Measurements from ENCODE around the genes CD1B, CD1E, OR6Y1, PYDC5, IFI16, IGSF9, ATP1A4 and NHLH1.

DNA sequence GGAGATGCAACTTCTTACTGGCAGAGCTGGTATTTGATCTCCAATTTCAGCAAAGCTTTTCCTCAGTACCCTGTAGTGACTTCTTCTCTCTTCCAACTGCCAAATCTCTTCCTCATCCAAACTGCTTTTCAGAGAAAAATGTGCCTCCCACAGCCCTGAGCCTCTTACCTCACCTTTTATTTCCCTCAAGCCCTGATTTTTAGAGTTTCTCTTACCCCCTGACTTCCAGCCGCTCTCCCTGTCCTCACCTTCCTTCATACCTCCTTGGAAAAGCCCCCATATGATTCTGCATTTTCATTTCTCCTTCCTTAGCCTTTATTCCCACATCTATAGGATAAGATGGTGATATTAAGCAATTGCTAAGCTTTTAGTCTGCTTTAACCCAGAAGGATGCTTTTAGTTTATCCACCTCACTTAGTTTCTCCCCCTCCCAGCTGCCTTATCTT, at the start of gene CD1B:
CD1B (minus strand) TSS at position 101 of the 446 bp plus-strand sequence.
- PRO-cap, result no peak

GRCh38 chr1:158353616-158354029, at the start of gene CD1E:
CD1E (plus strand) TSS chr1:158353894.
- PRO-cap, result no peak

DNA sequence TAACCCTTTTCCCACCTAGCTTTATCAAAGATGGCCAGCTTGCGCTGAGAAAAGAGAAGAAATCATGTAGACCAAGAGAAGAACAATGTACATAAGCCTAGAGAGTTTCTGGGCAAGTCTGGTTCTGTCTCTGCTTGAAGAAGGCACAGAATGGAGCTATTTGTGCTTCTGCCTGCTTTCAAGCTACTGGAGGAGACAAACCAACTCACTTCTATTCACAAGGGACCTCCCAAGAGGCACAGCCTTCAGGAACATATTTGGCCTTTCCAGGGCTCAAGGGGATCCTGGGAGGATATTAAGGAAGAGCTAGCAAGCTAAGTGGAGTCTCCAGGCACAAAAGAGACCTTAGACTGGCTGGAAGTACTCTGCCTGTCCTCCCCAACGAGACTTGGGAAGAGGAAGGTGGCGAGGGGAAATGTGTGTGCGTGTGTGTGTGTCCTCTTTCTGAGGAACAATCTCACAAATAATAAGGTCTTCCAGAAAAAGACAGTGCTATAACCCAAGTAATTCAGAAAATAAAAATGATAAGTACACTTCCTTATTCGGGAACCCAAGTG, at the start of gene OR6Y1:
OR6Y1 (minus strand) TSS at position 124 of the 557 bp plus-strand sequence.
- PRO-cap, result no peak

DNA sequence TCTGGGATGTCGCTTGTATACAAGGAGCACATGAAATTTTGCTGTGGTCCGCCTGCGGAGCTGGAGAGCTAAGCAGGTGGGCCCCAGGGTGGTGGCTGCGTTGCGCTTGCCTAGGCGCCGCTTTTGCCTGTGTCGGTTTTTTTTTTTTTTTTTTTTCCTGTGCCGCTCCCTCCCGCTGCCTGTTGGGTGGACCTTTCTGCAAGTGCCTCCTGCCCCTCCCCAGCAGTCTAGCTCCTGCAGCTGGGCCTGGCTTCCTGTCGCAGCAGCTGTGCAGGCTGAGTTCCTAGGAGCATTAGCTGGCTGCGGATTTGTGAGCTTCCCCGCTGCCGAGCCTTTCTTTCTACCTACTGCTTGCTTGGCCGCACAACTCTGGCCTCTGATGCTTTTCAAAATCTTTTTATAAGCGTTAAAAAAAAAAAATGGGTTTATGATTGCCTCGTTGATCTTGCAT, 20.6 kb downstream of the PYHIN1 start:
- PRO-cap, result no peak

GRCh38 chr1:159002452-159003000, at the start of gene PYDC5:
PYDC5 (minus strand) TSS chr1:159002751.
- PRO-cap, result no peak

GRCh38 chr1:159009644-159010875, at the start of gene IFI16:
IFI16 (plus strand) TSS chr1:159009907.
- PRO-cap, result bidirectional peak, plus-strand start at chr1:159009924, minus-strand start at chr1:159009831; bidirectional peak, plus-strand start at chr1:159010325, minus-strand start at chr1:159010190

- PRO-cap, result no peak
These were observed 22.7 kb downstream of the IFI16 start for GRCh38 chr1:159032304-159032864.

DNA sequence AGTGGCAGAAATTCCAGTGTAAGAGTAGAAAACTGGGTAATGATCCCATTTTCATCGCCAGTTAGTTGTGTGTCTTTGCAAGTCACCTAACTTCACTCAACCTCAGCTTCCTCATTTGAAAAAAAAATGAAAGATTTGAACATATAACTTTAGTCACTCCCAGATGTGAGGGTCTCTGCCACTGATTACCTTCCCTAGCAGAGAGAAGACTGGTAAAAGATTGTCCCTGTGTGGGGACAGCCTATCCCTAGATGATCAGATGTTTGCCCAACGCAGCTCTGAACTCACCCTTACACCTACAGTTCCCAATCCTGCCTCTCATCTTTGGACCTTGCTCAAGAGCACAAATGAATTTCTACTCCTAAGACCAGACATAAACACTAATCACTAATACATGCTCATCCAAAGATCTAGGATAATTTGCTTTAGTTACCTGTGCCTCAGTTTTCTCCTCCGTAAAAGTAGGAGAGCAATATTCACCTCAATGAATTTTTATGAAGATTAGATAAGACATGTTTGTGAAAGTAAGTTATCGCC, 25.2 kb upstream of the DUSP23 start:
- PRO-cap, result no peak

GRCh38 chr1:159779004-159779445, 1.7 kb upstream of the DUSP23 start:
- PRO-cap, result no peak

DNA sequence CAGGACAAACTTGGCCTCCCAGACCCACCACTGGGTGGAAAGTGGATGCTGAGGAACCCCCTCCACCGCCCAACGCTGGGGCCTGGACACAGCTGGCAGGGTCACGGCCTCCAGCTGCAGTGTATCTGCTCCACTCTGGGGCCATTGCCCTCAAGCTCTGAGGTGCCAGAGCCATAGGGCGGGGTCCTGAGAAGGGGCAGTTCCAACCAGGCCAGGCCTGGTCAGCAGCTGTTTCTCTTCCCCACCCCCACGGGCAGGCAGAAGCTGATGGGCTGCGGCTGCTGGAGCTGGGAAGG, 2.5 kb downstream of the TAGLN2 start:
- PRO-cap, result bidirectional peak, plus-strand start at position 260 of the sequence, minus-strand start at position 151 of the sequence

GRCh38 chr1:159945186-159946391, at the start of gene IGSF9:
IGSF9 (minus strand) TSS chr1:159945613.
- PRO-cap, result bidirectional peak, plus-strand start at chr1:159945768, minus-strand start at chr1:159945610; bidirectional peak, plus-strand start at chr1:159946216, minus-strand start at chr1:159946006

DNA sequence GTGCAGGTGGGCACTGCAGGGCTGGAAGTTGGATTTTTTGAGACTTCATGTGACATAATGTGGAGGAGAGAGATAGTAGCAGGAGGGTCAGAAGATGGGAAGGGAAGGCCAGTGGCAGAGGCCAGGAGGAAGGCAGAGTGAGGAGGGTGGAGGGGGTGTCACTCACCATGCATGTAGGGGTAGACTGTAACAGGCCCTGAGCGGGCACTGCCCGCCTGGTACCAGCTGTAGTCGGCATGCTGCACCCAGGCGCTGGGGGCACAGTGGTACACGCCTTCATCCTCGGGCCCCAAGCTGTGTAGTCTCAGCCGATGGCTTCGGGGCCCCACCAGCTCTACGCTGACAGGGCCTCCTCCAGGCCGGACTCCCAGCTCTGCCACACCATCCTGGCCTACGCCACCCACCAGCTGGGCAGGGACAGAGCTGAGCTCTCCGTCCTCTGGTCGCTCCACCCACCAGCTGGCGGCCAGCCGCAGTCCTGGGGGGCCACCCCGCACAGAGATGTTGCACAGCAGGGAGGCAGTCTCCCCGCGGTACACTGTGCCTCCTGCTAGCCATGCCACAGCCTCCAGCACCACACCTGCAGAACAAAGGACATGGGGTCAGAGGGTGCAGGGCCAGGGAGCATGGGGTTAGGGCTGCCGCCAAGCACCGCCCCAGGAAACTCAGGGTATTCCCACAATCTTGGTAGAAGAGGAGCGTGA, 6.2 kb downstream of the IGSF8 start:
- PRO-cap, result no peak

DNA sequence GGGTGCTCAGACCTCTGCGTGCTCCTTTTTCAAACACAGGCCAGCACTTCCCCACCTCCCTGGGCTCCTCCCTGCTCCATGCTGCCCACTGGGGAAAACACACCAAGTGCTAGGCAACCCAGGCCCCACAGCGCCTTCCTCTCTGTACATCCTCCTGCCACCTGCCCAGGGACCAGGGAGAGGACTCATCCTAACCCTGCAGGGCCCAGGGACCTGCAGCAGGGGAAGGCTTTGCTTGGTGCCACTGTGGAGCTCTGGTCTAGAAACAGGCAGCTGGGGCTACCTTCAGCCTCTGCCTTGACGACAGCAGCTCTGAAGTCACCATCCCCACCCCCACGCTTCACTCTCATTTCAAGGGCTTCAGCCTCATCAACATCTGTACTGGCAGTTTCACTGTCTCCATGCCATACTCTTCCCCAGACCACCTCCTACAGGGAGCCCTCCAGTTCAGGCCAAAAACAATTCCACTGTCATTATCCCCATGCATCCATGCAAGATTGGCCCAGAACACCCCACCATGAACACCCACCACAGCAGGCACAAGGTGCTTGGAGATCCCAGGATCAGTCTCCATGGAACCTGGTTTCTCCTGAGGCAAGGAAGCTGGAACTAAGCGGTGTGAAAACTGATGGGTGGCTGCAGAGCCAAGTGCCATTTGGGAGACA, 1.1 kb downstream of the IGSF8 start:
- PRO-cap, result no peak

DNA sequence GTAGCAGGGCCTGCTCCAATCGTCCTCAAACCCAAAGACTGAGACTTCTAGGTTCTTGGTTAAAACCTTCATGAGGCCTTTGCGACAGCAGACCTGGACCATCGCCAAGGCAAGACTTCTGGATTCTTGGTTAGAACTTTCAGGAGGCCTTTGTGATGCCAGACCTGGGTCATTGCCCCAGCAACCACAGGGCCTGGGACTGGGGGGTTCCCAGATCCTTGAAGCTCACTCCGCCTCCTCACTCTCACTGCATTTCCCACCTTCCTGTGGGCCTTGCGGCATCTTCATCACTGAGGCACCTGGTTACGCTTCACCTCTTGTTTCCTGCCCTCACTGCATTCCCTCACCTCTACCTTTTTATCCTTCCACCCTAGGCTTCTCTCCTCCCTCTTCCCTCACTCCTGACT, at the start of gene ATP1A4:
ATP1A4 (plus strand) TSS at position 213 of the 407 bp plus-strand sequence.
- PRO-cap, result no peak

DNA sequence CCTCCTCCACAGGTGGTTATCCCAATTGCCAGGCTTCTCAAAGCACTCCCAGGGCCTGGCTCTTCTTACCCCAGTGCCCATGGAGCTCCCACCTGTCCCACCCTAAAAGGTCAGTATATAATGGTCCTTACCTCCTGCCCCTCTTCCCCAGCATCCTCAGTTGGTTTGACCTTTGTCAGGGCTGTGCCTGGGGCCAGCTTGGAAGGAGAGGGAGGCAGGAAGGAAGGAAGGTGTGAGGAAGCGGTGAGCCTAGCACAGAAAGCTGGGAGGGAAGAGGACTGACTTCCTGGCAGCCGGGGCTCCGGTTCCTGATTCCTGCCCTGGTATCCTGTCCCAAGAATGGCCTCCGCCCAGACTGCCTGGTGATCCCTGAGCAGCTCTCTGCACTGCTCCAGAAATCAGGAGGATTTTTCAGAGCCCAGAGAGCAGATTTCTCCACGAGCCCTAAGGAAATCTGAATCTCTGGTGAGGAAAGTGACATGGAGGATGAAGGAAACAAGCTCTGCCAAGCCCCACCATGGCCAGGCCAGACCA, 3.0 kb downstream of the PEA15 start:
- PRO-cap, result no peak

GRCh38 chr1:160239946-160240418, 22.4 kb downstream of the DCAF8 start:
- PRO-cap, result no peak

GRCh38 chr1:160277031-160277546, 7.8 kb downstream of the PEX19 start:
- PRO-cap, result no peak

- PRO-cap, result unidirectional peak, plus-strand start at chr1:160342642
These were observed 759 bp downstream of the COPA start for GRCh38 chr1:160342044-160342937.

DNA sequence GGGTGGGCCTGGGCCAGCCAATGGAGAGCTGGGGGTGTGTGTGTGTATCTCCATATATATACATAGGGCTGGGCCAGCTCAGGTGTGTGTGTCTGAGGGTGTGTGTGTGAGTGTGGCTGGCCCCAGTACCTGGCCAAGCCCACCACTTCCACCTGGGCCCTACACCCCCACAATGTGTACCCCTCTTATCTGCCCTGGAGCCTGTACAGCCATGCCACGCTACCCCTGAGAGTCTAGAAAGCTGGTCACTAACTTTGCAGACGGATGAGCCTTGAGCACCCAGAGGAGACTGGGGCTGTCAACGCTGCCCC, at the start of gene NHLH1:
NHLH1 (plus strand) TSS at position 85 of the 311 bp plus-strand sequence.
- PRO-cap, result no peak

DNA sequence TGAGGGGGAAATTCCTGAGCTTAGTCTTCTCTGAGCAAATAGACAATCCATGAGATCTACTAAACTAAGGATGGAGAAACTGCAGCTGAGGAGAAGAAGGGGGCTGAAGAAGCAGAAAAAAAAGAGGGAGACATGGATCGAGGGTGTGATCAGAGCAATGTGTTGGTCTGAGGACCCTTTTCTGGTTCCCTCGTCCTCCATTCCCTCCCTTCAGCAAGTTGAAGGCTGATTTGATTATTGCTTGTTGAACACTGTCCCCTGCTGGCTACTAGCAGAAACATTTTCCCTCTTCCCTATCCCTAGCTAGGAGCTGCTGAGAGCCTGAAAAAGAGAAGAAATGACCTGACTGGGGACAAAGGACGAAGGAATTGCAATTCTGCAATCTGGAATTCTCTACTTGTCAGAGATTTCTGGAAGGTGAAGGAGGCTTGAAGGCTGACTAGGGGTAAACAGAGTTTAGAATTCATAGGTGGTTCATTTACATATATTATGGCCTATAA, 9.6 kb downstream of the NHLH1 start:
- PRO-cap, result no peak

Data from bronchus (tissue), 1 donor.